Left lobe of liver (tissue), 1 donor: Measurements from ENCODE around the gene CDV3.

DNA sequence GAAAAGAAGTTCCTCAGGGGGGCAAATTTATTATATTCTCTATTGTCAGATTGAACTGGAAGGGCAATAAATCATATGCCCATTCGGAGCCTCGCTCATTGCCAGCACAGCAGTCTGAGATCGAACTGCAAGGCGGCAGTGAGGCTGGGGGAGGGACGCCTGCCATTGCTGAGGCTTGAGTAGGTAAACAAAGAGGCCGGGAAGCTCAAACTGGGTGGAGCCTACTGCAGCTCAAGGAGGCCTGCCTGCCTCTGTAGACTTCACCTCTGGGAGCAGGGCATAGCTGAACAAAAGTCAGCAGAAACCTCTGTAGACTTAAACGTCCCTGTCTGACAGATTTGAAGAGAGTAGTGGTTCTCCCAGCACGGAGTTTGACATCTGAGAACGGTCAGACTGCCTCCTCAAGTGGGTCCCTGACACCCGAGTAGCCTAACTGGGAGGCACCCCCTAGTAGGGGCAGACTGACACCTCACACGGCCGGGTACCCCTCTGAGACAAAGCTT lies 61.7 kb upstream of the ATP2C1 start:
- PRO-cap = no peak

- PRO-cap = no peak
Observed at GRCh38 chr3:130841351-130841963, 52.4 kb upstream of the ATP2C1 start.

GRCh38 chr3:130849049-130849590 lies 44.8 kb upstream of the ATP2C1 start:
- PRO-cap = no peak

GRCh38 chr3:130953545-130954079 lies 59.7 kb downstream of the ATP2C1 start:
- PRO-cap = no peak

- PRO-cap = no peak
Observed at GRCh38 chr3:130991517-130992454, 34.8 kb downstream of the ASTE1 start.

DNA sequence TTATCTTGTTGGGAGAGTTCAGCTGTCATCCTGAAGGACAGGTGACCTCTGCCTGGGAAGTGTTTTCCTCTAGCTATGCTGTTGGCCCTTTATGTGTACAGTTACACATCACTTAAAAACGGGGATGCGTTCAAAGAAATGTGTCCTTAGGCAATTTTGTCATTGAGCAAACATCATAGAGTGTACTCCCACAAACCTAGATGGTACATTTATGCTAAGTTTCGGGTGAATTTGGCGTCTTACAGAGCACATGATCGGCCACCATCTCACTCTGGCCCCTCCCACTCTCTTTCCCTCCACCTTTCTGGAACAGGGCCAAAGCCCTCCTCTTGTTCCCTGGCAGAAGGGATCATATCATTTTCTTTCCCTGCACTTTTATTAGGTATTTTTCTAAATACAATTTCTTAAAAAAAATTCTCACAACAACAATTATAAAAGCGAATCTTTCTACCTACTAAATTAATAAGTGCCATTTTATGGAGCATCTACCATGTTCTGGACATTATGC lies 164.1 kb upstream of the NUDT16 start:
- PRO-cap = no peak

GRCh38 chr3:131384695-131385115 lies 3.1 kb downstream of the NUDT16 start:
- PRO-cap = no peak

GRCh38 chr3:133413338-133413940 lies 13.6 kb downstream of the BFSP2 start:
- PRO-cap = no peak

GRCh38 chr3:133448318-133449405 lies 48.8 kb downstream of the BFSP2 start:
- PRO-cap = no peak

DNA sequence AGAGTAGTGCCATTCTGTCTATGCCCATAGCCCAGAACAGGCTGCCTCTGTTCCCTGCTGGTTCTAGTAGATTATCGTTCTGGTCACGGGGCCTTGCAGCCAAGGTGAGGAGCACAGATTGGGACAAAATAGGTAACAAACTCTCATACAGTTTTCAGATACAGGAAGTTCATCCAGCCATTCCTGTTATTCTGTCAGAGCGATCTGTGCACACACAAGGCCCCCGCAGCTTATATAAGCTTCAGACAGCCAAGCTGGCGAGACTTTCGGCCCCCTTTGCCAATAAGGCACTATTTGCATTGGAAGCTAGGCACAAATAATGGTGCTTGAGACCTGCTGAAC lies 69.2 kb downstream of the BFSP2 start:
- PRO-cap = no peak

GRCh38 chr3:133573423-133574108 lies at the start of gene CDV3:
TSS of gene CDV3 (plus strand) at chr3:133573686.
- PRO-cap = bidirectional peak, plus-strand start at chr3:133573710, minus-strand start at chr3:133573208; unidirectional peak, plus-strand start at chr3:133573929; unidirectional peak, plus-strand start at chr3:133574021

DNA sequence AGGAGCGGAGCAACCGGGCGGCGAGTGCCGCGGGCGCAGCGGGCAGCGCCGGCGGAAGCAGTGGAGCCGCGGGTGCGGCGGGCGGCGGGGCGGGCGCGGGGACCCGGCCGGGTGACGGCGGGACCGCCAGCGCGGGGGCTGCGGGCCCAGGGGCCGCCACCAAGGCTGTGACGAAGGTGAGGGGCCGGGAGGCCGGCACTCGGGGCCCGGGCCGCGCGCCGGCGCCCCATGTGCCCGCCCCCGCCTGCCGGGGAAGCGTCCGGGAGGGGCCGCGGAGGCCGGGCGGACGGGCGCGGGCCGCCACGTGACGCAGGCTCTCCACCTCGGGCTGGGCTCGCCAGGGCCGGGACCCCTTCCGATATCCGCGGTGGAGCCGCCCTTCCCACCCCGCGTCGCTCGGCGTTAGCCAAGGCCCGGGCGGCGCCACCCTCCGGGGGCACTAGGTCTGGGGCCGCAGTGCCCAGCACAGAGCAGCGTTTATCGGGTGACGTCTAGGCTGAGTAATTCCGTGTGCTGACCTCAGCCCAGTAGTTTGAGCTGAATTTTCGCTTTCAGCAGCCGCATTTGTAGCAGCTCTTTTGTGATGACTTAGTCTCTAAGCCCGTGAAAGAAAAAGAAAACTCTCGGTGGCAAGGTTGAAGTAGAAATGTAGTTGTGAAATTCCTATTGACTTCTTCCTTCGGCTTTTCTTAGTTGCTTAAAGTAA lies 776 bp downstream of the CDV3 start:
- PRO-cap = bidirectional peak, plus-strand start at position 358 of the sequence, minus-strand start at position 169 of the sequence; bidirectional peak, plus-strand start at position 503 of the sequence, minus-strand start at position 441 of the sequence

- PRO-cap = no peak
Observed at GRCh38 chr3:133587579-133588663, 14.4 kb downstream of the CDV3 start.

GRCh38 chr3:133760911-133761389 lies 14.8 kb downstream of the TF start:
- PRO-cap = no peak

GRCh38 chr3:133991180-133991426 lies 38.6 kb downstream of the SLCO2A1 start:
- PRO-cap = no peak

- PRO-cap = no peak
Observed at GRCh38 chr3:134038565-134039610, 9.2 kb upstream of the SLCO2A1 start.

DNA sequence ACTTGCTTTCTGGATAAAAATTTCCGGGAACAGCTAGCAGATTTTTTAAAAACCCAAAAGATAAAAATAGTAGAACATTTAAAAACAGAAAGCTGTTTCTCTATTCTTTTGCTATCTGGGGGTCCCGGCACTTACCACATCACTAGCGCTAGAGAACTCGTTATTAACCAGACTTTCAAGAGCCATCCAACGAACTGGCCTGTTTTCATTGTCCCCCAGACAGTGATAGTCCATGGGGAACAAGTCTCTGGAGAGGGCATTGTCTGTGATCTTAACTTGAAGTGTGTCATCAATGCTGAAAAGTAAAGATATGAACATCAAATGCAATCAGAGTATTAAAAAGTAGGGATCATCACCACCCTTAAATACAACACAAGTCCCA lies 75.2 kb downstream of the RYK start:
- PRO-cap = no peak

DNA sequence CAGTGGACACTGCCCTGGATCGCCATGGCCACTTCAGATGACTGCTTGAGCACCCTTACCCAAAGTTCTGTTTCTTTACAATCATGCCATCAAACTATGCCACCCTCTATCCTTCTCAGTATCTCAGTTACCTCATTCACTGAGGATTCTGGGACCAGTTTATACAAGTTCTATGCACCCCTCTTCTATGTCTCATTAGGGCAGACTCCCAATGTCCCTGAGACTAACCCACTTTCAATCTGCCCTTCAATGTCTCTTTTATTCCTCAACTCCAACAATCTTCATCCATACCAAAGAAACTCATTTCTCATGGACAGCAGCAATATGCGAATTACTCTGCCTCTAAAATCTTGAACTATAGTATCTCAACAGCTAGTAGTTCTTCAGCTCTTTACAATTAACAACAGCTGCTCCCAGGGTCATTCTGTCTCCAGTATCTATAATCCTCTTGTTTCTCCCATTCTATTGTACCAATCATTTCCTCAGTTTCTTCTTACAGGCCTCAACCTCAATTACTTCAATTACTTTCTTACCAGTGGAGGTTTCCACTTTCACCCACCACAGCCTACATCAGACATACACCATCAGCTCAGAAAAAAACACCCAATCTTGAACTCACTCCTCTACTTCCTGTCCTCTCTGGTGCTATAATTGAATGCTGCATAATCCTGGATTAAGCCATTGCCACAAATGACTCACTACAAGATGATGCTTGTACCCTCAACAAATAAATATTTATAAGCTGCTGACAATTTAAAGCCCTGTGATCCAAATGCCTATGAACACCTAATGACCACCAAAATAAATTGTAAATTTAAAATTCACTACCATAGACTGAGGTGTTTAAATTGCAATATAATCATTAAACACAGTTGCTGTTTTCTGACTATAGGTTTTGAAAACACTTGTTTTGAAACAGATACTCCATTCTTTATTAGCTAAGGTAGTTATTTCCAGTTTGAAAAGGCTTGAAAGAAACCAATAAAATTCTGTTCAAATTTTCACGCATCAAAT lies 18.6 kb downstream of the RYK start:
- PRO-cap = no peak

- PRO-cap = no peak
Observed at GRCh38 chr3:134243156-134244008, 7.3 kb downstream of the RYK start.

DNA sequence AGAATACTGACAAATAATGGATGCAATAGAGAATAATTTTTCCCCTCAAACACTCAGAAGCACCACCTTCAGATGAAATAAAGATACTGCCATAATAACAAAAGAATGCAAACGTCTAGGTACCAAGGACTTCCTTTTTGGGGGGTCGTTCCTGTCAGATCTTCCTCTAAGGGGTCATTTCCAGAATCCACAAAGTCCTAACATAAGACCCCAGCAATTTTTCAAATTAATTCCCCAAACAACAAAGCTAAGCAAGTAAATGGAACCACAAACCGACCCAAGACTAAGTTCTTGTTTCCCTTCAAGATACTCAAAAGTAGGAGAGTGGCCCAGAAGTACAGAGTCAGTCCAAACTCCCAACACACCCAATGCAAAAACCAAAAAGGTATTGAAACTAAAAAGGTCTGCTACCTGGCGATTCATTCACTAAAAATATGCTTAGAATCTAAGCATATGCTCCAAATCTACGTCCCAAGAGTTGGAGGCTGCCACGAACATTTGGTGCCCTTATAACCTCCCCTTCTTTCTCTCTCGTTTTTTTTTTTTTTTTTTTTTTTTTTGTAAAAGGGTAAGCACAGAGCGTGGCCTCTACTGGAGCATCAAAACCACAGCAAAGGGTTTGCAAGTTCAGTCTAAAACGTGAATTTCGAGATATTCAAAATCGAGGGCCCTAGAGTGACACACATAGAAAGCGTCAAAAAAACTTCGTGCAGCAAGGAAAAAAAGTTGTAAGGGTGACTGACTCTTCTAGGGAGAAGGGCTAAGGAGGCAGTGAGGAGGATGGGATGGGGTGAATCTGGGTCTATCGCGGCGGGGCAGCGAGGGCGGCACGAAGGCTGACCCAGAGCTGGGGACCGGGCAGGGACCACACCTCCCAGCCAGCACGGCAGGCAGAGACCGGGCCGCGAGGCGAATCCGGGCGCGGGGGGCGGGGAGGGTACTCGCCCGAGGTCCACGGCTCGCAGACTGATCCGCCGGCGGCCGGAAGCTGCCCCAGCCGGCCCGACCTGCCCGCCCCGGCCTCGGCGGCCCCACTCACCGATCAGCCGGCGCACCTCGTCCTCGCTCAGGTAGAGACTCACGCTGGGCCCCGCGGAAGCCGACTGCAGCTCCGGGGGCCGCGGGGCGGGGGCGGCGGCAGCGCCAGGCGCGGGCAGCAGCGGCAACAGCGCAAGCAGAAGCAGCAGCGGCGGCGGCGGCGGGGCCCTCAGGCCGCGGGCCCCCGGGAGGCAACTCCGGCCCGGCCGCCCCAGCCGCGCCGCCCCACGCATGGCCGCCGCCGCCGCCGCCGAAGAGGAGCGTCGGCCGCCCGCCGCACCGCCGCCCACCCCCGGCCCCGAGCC lies 804 bp downstream of the RYK start:
- PRO-cap = bidirectional peak, plus-strand start at position 940 of the sequence, minus-strand start at position 965 of the sequence